ENCODE measurements around the gene TSPYL6.

DNA sequence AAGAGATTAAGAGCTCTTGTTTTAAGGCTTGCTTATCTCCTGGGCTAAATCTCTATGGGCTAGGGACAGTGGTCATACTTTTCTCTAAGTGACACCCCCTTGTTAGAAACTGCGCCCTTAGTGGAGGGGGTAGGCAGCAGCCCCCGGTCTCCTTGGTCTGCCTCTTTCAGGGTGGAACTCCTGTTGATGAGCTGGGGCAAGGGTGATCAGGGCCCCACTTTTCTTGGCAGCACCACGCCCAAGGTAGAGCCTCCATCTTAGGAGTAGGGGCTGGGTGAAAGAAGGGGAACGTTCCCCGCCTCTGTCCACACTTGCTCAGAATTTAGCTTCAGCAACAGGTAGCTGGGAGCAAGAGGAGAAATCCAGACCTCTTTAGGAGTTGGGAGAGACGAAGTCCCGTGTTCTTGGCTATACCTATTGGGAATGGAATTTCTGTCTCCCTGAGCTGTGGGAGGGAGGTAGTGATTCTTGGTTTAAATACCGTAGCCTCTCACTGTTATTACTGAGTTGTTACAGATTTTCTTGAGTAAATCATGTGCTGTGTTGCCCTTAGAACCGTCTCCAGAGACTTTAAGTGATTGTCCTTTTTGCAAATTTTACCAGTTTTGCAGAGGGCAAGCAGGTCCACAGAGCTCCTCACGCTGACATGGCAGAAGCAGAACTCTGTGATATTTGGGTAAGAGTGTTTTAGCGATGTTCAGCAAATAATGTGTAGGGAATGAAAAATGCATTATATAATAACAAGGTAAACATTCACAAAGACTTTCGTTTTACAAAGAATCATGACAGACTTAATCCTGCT lies 38.5 kb downstream of the PPP1R21 start:
- PRO-cap = no peak
- RRBS = no CpG with 5 or more reads among the region's 12 CpGs

DNA sequence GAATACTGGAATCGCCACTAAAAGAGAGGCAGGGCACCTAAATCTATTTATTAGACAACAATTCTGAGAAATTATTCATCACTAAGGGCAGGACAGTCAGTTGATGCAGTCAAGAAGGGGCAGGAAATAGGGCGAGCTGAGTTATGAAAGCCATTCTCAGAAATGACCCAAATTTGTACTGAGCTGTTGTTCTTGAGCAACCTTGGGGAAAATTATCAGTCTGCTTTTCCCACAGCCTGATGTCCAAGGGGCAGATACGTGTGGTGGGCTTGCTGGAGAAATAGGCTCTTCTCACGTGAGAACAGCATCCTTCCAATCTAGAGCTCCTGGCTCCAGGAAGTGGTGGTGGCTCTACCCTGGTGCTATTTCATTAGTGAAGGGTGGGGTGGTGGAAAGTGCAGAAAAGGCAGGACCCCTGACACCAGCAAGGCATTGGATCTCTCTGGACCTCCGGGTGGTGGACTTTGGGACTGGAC lies 38.6 kb downstream of the STON1 start:
- PRO-cap = no peak
- RRBS = no CpG with 5 or more reads among the region's 5 CpGs

DNA sequence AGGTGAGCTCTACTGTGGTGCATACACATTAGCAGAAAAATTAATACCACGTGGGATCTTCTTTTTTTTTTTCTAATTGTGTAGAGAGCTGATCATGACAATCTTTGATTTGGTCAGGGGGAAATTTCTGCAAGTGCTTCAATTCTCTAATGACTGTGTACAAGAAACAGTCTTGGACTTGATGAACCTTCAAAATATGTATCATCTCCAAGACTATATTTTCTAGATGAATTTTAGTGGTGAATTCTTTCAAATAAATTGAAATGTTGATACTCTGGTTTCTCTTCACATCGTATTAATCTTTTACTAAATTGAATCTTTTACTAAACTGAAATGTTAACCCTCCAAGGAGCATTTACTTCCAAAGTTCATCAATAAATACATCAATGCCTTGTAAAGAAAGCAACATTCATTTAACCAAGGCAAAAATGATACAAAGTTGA lies 910.1 kb upstream of the FSHR start:
- PRO-cap = no peak
- RRBS = no CpG with 5 or more reads among the region's 2 CpGs

DNA sequence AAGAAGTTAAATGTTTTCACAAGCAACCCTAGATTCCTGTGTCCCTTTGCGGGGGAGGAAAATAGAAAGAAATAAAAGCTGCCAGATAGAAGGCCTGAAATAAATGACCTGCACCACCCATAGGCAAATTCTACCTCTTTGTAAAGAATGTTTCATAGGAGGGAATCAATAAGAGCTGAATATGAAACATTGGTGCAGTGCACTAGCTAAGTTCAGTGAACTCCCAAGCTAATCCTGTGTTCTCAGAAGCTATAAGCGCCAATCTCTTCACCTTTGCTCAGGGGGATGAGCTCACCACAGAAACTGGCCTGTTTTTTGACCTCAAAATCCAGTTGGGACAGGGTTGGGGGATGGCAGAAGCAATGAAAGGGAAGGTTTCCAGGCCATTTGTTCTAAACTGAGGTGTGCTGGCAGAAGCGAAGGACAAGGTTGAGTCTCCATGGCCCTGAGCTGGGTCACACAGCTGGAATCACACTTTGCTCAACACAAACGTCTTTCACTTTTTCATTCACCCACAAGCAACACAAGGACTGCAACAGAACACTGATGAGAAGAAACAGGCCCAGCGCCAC lies 258.5 kb downstream of the NRXN1 start:
- PRO-cap = no peak
- RRBS = no CpG with 5 or more reads among the region's 5 CpGs

DNA sequence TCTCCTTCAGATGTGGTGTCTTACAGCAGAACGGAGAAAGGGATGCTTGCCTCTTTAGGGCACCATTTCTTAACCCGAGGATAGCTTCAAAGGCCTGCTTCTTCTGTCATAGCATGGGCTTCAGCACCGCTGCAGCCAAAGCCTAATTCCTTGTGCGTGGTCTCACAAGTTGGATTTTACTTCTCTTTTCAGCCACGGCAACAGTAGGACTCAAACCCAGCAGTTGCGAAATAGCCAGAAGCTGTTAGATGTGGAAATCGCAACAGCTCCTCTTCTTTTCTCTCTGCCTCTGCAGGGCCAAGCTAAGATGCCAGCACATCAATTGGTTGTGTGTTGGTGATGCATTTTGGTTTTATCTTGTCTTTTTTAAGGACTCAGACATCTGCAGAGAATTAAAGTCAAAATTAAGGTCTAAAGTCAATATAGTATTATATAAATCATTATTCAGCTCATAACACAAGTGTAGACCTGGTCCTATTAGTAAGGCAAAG lies 3.1 kb downstream of the NRXN1 start:
- PRO-cap = no peak
- RRBS = no CpG with 5 or more reads among the region's 7 CpGs

GRCh38 chr2:53887117-53887690 lies 27.4 kb upstream of the GPR75 start:
- PRO-cap = no peak
- RRBS = no CpG with 5 or more reads among the region's 3 CpGs

DNA sequence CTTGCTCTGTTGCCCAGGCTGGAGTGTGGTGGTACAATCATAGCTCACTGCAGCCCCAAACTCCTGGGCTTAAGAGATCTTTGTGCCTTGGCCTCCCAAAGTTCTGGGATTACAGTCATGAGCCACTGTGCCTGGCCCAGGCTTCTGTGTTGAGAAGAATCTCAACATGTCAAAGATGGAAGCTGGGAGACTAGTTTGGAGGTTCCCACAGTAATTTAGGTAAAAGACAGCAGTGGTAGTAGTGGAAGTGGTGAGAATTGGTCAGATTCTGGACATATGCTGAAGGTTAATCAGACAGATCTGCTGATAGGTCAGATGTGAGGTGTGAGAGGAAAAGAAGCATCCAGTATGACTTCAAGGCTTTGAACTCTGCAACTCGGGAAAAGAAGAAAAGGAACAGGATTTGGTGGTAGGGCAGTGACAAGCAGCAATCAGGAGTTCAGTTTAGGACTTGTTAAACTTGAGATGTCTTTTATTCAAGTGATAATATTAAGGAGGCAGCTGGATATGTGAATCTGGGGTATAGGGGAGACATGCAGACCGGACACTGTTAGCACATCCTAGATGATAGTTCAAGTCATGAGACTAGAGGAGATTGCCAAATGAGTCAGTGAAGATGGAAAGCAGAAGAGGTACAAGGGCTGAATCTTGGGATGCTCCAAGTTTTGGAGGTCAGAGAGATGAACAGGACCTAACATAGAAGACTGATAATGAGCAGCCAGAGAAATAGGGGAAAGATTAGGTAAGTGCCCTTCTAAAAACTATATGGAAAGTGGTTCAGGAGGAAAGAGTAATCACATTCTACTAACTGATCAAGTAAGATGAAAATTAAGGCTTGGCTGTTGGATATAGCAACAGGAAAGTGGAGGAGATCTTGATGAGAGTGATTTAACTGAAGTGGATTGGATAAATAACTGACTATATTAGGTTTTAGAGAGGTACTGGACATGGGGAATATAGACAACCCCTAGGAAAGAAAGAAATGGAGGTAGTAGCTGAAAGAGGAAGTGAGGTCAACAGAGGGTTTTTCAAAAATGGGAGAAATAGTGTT lies 69.3 kb downstream of the ACYP2 start:
- PRO-cap = no peak
- RRBS = no CpG with 5 or more reads among the region's 2 CpGs

DNA sequence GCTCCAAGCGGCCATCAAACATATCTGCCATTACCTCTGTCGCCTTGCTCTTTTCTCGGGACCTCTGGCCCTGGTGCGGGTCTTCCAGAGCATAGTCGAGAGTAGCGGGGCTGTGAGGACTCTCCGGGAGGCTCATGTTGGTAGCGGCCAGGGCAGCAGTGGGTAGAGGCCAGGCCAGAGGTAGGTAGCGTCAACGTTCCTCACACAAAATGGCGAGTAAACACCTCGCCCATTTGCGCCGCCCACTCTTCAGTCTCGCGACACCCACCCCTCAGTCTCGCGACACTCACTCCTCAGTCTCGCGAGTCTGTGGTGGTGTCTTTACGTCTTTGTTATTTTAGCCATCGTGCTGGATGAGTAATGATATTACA lies at the start of gene TSPYL6:
TSPYL6 (minus strand) TSS at position 214 of the 371 bp plus-strand sequence.
- PRO-cap = no peak
- RRBS = no CpG with 5 or more reads among the region's 22 CpGs

- PRO-cap = no peak
- RRBS = no CpG with 5 or more reads among the region's 8 CpGs
Observed at GRCh38 chr2:54419964-54420352, 36.2 kb upstream of the SPTBN1 start.

GRCh38 chr2:54429582-54430330 lies 26.4 kb upstream of the SPTBN1 start:
- PRO-cap = no peak
- RRBS = no CpG with 5 or more reads among the region's 11 CpGs

DNA sequence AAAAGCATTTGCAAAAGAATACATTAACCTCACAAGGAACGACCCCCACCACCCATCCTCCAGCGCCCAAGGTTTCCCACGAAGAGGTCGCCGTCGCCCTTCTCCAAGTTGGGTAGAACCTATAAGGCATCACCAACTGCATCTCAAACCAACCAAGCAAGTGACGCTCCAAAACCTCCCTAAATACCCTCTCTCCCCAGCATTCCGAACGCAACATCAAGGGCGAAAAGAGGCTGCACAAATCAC lies 646 bp upstream of the SPTBN1 start:
- PRO-cap = no peak
- RRBS = no CpG with 5 or more reads among the region's 10 CpGs

DNA sequence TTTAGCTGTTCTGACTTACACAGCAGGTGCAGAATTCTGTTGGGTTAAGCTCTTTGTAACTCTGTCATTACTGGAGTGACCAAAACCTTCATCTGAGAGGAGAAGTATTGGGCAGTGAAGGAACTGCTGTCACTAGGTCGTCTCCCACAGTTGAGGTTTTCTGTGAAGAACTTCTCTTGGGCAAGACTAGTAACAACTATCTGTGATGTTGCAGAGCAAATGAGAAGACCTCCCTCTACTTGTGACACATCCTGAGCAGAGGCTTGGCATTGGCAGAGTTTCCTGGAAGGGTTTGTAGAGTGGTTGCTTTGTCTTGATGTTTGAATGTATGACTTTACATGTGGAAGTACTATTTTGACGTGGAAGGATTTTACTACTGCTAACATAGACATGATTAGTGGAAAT lies 3.0 kb downstream of the SPTBN1 start:
- PRO-cap = no peak
- RRBS = no CpG with 5 or more reads among the region's 2 CpGs

DNA sequence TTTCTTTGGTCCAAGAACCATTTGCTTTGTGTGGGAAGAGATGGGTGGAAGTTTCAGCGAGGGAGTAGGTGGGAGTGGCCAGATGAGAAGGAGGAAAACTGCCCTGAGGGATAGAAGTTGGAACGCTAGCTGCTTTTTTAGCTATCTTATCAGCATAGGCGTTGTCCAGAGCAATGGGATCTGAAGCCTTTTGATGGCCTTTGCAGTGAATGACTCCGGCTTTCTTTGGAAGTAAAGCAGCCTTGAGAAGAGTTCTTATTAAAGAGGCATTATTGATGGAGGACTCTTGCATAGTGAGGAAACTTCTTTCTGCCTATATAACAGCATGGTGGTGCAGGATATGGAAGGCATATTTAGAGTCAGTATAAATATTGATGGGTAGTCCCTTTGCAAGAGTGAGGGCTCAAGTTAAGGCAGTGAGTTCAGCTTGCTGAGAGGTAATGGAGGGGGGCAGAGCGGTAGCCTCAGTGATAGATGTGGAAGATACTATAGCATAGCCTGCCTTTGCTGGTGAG lies 52.5 kb downstream of the SPTBN1 start:
- PRO-cap = no peak
- RRBS = no CpG with 5 or more reads among the region's 5 CpGs

- PRO-cap = no peak
- RRBS = no CpG with 5 or more reads among the region's 7 CpGs
Observed at GRCh38 chr2:54549483-54550622, 93.7 kb downstream of the SPTBN1 start.

- PRO-cap = no peak
- RRBS = no CpG with 5 or more reads among the region's 2 CpGs
Observed at GRCh38 chr2:54556731-54557394, 100.7 kb downstream of the SPTBN1 start.

GRCh38 chr2:54571892-54572270 lies 115.8 kb downstream of the SPTBN1 start:
- PRO-cap = no peak
- RRBS = no CpG with 5 or more reads among the region's 1 CpG

DNA sequence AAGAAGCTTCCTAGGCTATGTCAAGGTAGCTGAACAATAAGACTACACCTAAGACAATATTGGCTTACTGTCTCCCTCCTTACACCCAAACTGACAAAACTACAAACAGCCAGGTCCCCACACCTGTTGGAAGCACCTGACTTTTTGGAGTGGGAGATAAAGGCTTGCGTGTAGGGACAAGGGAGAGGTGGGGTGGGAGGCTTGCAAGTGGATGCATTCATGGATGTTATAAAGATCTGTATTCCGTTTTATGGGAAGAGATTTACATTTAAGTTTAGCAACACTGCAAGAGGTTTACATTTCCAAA lies 128.6 kb downstream of the SPTBN1 start:
- PRO-cap = no peak
- RRBS = no CpG with 5 or more reads among the region's 2 CpGs

GRCh38 chr2:54625853-54626316 lies 97.6 kb upstream of the EML6 start:
- PRO-cap = no peak
- RRBS = no CpG with 5 or more reads among the region's 19 CpGs

DNA sequence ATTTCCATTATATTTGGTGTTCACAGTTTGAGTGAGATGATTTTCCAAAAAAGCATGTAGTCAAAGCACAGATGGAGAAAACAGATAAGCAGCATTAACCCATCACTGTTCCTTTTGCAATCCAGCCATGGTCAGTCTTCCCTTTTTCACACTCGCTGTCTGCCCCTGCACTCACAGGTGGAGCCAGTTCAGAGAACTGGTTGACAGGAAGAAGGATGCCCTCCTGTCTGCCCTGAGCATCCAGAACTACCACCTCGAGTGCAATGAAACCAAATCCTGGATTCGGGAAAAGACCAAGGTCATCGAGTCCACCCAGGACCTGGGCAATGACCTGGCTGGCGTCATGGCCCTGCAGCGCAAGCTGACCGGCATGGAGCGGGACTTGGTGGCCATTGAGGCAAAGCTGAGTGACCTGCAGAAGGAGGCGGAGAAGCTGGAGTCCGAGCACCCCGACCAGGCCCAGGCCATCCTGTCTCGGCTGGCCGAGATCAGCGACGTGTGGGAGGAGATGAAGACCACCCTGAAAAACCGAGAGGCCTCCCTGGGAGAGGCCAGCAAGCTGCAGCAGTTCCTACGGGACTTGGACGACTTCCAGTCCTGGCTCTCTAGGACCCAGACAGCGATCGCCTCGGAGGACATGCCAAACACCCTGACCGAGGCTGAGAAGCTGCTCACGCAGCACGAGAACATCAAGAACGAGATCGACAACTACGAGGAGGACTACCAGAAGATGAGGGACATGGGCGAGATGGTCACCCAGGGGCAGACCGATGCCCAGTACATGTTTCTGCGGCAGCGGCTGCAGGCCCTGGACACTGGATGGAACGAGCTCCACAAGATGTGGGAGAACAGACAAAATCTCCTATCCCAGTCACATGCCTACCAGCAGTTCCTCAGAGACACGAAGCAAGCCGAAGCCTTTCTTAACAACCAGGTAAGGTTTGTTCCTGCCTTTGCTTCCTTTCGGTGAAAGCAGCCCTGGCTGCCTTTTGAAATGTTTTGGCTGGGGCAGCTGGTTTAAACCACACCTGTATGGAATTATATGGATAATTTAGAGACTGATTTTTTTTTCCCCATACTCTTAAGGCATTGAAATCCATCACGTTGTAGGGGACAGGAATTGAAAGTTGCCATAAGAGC lies 92.4 kb upstream of the EML6 start:
- PRO-cap = no peak
- RRBS = no CpG with 5 or more reads among the region's 36 CpGs

GRCh38 chr2:54668155-54668638 lies 55.3 kb upstream of the EML6 start:
- PRO-cap = no peak
- RRBS = no CpG with 5 or more reads among the region's 13 CpGs

Measured in MCF 10A (cell line).